Occipital lobe (tissue), 2 donors: ENCODE data around the genes SULT1C2 and SOWAHC.

GRCh38 chr2:108288481-108289218 is at the start of gene SULT1C2:
Gene SULT1C2 (plus strand): TSS chr2:108288895.
- RAMPAGE, long total RNA: no peak

- RAMPAGE, long total RNA: no peak
These were observed 50.9 kb downstream of the LIMS1 start for GRCh38 chr2:108585019-108585807.

DNA sequence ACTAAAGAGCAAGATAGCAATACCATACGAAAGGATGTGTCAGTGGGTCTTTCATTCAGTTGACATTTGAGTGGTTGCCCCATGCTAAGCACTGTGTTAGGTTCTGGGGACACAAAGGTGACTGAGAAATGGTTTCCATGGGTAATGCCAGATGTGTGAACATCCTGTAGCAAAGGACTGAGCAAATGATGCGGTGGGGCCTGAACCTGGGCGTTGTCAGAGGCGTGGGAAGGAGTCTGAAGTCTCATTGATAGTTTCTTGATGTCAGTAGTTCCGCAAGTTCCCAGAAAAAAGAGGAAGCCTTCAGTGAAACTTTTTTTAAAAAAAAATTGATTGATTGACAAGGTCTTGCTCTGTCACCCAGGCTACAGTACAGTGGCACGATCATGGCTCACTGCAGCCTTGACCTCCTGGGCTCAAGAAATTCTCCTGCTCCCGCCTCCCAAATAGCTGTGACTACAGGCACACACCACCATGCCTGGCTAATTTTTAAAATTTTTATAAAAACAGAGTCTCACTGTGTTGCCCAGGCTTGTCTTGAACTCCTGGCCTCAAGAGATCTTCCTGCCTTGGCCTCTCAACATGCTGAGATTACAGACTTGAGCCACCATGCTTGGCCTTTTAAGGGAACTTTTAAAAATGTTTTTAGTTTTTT is 57.0 kb downstream of the LIMS1 start:
- RAMPAGE, long total RNA: no peak

DNA sequence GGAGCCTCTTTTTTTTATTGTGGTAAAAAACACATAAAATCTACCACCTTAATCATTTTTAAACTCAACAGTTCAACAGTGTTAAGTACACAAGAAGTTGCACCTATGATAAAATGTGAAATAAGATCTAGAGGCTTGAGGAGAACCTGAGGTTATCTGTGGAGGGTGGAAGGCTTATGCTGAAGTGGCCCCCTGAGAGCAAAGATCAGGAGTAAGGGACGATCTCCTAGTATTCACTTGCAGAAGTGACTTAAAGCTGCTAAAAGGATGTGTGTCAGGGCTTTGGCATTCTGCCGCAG is 61.5 kb downstream of the LIMS1 start:
- RAMPAGE, long total RNA: no peak

- RAMPAGE, long total RNA: no peak
These were observed 84.7 kb upstream of the RANBP2 start for GRCh38 chr2:108634480-108635060.

GRCh38 chr2:108639827-108640413 is 79.4 kb upstream of the RANBP2 start:
- RAMPAGE, long total RNA: no peak

GRCh38 chr2:108657525-108658005 is 61.7 kb upstream of the RANBP2 start:
- RAMPAGE, long total RNA: no peak

DNA sequence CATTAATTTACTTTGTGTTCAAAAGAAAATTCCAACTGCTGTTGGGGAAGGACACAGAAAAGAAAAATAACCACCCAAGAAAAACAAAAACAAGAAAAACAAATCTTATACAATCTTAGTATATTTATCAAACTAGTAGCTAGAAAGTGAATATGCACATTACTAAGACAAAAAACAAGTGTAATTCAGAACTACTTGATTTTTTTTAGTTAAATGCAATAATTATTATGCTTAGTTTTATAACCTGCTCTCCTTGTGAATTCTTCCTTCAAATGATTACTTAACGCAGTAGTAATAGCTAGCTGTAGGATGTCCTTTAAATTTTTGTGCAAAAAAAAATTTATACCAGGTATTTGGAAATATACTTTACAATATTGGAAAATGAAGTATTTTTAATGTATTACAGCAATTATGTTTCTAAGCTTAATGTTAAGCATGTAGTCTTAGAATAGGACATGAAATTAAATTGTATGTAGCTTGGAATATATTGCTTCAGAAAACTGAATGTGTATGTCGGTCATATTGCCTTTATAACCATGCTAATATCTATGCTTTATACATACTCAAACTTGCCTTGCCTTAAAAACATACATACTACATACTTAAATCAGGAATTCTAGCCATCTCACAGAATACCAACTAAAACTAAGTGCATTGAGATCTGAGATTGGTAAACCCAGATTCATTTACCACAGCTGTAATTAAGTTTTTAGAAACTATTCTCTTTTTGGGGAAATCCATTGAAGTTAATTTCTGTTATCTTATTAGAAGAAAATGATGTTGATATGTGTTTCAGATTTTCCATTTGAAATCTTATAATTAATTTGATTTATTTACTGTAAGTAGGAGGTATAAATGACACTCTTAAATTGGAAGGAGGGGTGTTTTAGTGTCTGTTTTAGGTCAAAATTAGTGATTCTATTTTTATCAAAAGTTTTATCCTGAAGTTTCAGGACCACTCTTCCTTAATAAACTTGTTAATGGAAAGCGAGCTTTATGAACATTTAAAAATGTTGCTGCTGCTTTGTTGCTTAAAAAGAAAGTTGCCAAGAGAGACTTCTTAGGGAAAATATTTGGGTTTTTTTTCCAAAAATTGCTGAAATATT is 34.6 kb upstream of the RANBP2 start:
- RAMPAGE, long total RNA: no peak

DNA sequence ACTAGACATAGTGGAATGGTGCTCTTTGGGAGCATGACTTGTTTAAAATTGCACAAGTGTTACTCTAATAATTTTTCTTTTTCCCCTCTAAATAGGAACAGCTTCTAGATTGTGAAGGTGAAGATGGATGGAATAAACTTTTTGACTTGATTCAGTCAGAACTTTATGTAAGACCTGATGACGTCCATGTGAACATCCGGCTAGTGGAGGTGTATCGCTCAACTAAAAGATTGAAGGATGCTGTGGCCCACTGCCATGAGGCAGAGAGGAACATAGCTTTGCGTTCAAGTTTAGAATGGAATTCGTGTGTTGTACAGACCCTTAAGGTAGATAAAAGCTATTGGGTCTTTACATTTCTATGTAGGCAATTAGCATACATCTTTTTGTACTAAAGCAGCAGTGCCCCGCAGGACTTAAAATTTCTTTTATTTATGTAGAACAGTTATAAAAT is 16.2 kb downstream of the RANBP2 start:
- RAMPAGE, long total RNA: no peak

GRCh38 chr2:108786873-108787504 is 418 bp downstream of the CCDC138 start:
- RAMPAGE, long total RNA: no peak

- RAMPAGE, long total RNA: no peak
These were observed 16.7 kb upstream of the EDAR start for GRCh38 chr2:109005438-109006324.

GRCh38 chr2:109127921-109128584 is 952 bp upstream of the SH3RF3 start:
- RAMPAGE, long total RNA: no peak

- RAMPAGE, long total RNA: no peak
These were observed 177.3 kb downstream of the SEPTIN10 start for GRCh38 chr2:109436167-109437166.

DNA sequence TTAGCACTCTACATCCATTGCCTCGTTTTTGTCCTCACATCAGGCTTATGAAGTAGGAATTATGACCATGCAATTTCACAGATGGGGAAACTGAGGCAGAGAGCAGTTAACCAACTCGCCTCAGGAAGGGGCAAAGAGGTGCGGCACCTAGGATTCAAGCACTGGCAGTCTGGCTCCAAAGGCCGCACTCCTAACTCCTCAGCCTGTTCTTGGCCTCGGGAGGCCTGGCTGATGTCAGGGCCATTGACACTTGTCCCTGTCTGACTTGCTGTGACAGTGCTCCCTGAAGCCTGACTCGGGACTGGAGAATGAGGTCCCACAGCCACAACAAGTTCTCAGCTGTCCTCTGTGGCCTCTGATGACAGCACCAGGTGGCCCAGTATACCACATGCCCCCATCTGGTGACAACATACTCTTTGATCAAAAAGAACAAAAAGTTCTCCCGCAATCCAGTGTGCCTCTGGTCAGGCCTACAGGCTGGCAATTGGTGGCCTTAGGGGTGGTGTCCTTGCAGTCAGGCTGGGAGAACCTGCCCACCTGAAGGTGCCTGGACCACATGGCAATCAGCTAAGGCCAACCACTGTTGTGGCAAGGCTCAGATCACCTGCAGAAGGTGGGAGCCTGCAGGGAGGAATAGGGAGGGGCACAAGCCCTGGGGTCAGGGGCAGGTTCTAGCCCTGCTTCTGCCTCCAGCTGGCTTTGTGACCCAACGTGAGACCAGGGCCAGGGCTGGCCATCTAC is 102.6 kb downstream of the SEPTIN10 start:
- RAMPAGE, long total RNA: no peak

DNA sequence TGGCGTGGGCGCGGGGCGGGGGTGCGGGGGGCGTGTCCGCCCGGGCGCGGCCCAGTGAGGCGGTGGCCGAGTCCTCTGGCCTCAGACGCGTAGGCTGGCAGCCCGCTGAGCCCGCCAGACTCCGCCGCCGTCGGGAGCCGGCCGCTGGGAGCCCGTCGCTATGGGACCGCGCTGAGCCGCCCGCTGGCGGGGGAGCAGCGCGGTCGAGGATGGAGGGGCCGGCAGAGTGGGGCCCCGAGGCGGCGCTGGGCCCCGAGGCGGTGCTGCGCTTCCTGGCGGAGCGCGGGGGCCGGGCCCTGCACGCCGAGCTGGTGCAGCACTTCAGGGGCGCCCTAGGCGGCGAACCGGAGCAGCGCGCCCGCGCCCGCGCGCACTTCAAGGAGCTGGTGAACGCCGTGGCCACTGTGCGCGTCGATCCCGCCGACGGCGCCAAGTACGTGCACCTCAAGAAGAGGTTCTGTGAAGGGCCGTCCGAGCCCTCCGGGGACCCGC is at the start of gene SOWAHC:
TSS of gene SOWAHC (plus strand) at position 84 of the 492 bp plus-strand sequence.
- RAMPAGE, long total RNA: no peak

GRCh38 chr2:109680724-109681503 is 66.8 kb downstream of the SOWAHC start:
- RAMPAGE, long total RNA: no peak

GRCh38 chr2:111176413-111177127 is 55.9 kb downstream of the BCL2L11 start:
- RAMPAGE, long total RNA: no peak

DNA sequence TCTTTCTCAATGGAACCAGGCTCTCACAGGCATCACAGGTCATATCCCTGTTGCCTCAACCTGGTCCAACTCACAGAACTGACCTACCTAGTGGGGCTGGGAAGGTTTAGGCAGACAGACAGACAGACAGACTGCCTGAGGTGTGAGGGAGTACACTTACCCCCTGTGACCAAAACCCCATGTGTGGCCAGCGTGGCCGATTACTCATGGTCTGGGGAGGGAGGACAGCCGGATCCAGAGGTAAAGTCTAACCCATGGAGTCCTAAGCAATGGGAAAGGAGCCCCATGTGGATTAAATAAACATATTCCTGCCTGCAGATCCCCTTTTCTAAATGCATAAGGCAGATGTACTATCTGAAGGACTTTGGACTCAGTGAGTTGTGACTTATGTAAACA is 58.2 kb downstream of the BCL2L11 start:
- RAMPAGE, long total RNA: no peak

GRCh38 chr2:111196269-111197017 is 75.7 kb downstream of the BCL2L11 start:
- RAMPAGE, long total RNA: no peak

GRCh38 chr2:111346282-111346940 is 225.7 kb downstream of the BCL2L11 start:
- RAMPAGE, long total RNA: no peak